ENCODE data around the gene TPD52L1.

DNA sequence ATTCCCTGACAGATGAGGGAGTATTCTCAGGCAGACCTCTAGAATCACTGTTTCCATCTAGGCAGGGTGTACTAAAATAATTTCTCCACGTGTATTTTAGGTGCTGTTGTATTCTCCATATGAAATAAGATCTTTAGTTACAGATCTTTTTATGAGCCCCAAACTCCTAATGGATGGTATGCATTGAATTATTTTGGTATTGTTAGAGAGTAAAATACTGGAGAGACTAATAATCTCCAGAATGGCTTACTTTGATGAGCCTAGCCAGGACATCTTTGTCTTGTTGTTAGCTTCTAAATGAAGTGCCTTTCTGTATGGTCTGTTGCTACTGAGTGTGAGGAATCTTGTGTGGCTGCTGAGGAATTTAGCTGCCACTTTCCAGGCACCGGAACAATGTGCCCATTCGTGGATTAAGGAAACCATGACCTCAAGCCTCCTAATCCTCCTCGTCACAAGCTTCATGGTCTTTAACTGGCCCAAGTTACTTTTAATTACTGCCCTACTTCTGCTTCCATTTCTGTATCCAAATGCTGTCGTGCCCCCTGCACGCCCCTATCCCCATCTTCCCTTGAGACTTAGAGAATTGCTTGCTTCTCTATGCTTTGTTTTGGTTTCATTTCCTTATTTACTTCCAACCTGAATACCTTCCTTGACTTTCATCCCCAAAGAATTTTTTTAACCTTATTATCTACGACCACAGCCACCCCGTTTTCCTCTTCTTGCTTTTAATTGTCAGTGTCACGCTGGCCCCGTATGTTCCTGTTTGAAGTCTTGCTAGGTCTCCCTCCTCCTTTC is 39.9 kb downstream of the RNF217 start:
- PRO-cap, 2 experiments = no peak in any of the 2 experiments

- PRO-cap, 2 experiments = no peak in any of the 2 experiments
These were observed 83.8 kb downstream of the RNF217 start for GRCh38 chr6:125045763-125046811.

DNA sequence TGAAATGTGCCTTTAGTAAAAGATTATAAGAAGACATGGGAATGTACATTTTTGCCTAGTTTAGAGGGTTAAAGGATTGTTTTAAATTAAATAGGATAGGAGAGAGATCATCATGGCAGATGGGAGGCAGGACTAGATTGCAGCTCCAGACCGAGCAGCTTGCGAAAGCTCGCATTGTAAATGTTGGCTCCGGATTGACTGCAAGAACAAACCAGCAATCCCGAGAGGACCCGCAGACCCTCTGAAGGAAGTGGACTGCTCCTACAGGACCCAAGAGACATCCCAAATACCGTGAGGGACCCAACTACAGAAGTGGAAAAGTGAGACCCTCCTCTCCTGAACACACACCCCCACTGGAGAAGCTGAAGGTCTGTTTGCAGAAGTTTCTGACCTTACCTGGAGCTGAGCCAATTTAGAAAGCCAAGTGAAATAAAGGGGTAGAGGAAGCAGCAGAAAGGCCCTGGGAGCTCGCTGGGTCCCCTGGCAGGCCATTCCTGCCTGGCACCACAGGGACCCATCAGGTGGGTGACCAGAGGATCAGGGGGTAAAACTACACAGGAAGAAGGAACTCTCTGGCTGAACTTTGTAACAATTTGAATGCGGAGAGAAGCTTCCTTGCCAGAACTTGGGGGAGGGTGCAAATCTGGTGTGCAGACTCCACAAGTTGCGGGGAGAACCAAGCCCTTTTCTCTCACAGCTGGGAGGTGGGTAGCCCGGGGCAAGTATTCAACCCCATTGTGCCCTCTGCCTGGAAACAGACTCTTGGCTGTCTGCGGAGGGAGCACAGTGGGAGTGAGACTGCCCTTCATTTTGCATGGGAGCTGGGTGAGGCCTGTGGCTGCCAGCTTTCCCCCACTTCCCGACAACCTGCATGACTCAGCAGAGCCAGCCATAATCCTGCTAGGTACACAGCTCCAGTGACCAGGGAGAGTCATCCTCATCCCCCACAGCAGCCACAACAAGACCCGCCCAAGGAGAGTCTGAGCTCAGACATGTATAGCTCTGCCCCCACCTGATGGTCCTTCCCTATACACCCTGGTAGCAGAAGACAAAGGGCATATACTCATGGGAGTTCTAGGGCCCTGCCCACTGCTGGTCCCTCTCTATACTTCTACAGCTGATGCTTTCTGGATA is 29.7 kb upstream of the TPD52L1 start:
- PRO-cap, 2 experiments = no peak in any of the 2 experiments

GRCh38 chr6:125153540-125154125 is at the start of gene TPD52L1:
TPD52L1 (plus strand) TSS chr6:125153773.
- PRO-cap, 2 experiments = peak in 2 of 2 experiments; most common plus-strand start chr6:125153840 (in 2)

- PRO-cap, 2 experiments = no peak in any of the 2 experiments
These were observed 149.2 kb upstream of the HEY2 start for GRCh38 chr6:125600302-125600653.

- PRO-cap, 2 experiments = peak in 2 of 2 experiments; most common minus-strand start chr6:125749395 (in 2)
These were observed 535 bp upstream of the HEY2 start for GRCh38 chr6:125748615-125749578.

GRCh38 chr6:125791531-125792109 is 860 bp downstream of the NCOA7 start:
- PRO-cap, 2 experiments = no peak in any of the 2 experiments

DNA sequence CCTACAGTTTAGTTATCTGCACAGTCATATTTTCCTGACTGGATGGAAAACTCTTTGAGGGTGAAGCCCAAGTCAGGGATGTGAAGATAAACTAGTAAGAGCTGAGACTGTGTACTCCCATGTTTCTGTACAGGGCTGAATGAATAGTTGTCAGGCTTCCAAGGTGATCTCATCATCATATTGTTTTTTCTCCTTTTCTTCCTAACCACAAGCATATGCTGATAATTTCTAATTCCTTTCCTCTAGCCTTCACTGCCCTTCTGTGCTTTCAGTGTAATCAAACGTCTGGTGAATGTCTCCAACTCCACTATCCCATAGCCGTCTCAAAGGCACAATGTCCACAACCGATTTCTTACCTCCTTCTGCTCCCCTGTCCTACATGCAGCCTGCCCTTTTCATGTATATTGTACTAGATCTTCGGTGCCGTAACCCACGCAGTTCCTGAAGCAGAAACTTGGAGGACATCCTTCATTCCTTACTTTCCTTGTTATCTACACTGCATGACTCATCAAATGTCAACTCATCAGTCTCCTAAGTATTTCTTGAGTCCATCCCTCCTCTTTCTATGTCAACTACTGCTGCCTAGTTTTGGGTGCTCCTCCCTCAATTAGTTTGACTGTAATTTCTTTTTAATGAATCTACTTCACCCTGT is 21.8 kb downstream of the NCOA7 start:
- PRO-cap, 2 experiments = no peak in any of the 2 experiments

DNA sequence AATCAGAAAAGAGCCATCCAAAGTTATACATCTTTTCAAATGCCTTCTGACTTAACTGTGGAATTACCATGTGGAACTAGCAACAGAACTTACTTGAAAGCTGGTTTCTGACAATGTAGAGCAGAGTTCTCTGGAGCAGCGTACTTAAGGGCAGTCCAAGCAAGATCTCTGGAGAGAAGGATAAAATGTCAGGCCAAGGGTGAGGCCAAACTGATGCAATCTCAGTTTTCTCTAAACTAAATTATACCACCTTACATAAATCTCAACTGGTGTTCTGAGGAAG is 27.9 kb downstream of the NCOA7 start:
- PRO-cap, 2 experiments = no peak in any of the 2 experiments

GRCh38 chr6:125831638-125832345 is 41.0 kb downstream of the NCOA7 start:
- PRO-cap, 2 experiments = no peak in any of the 2 experiments

- PRO-cap, 2 experiments = no peak in any of the 2 experiments
These were observed 54.4 kb downstream of the NCOA7 start for GRCh38 chr6:125845041-125845586.

DNA sequence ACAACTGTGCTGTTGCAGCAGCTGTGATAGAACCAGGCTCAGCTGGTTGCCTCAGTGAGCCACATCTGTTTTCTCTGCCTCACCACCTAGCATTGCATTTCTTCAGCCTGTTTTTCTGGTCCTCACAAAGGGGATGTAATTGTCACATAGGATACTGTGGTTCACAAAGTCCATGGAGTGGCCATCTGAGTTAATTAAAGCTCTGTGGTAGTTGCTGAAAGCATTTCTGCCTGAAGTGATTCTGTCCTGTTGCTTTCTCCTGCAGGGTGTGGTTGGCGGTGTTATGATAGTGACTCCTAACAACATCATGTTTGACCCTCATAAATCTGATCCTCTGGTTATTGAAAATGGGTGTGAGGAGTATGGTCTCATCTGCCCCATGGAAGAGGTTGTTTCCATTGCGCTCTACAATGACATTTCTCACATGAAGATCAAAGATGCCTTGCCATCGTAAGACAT is 71.6 kb upstream of the HINT3 start:
- PRO-cap, 2 experiments = no peak in any of the 2 experiments

DNA sequence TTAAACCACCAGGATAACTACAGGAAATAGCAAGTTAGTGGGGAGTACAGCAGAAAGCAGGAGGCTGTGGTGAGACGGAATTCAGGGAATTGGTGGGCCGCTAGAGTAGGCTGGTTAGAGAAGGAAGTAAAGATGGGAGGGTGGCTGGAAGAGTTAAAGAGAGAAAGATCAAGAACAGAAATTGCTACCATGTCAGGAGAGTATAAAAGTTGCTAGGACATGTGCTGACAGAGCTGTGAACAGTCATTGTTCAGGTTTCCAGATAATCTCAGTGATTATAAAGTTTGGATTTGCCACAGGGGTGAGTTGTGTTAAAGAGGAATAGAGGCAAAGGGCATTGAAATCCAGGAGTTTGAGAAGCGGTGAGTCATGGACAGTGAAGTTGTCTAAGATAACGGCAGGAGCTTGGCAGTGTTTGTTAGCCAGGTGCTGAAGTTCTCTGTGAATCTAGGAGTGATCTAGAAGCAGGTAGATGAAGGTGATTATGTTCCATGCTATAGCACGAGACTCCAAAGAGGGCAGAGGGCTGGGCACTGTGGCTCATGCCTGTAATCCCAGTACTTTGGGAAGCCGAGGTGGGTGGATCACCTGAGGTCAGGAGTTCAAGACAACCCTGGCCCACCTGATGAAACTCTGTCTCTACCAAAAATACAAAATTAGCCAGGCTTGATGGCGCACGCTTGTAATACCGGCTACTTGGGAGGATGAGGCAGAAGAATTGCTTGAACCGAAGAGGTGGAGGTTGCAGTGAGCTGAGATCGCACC is 13.6 kb upstream of the HINT3 start:
- PRO-cap, 2 experiments = peak in 2 of 2 experiments; most common plus-strand start position 411 of the sequence (in 1); most common minus-strand start position 270 of the sequence (in 2)

DNA sequence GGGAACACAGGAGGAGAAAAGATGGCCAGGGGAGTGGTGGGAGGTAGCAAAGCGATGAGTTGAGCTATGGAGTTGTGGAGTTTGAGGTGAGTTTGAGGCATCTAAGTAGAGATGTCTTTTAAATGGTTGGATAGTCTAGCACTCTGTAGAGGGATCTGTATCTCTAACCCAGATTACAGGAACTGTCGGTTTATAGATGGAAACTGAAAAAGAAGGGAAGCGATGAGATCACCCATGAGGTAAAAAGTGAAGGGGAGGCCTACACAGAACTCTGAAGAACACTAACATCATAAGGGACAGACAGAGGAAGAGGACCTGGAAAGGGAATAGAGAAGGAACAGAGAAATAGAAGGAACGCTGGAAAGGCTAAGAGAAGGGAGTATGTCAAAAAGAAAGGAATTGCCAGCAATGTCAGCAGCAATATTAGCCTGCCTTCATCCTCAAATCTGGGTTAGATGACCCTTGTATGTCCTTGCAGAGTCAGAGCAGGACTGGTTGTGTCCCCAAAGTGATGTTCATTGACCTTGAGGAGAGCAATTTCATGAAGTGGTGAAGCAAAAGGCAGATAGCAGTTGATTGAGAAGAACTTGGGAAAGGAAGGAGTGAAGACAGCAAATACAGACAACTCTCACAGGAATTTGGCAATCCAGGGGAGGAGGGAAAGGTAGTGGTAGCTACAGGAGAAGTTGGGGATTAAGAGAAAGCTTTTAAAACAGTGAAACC is 2.6 kb downstream of the HINT3 start:
- PRO-cap, 2 experiments = no peak in any of the 2 experiments

- PRO-cap, 2 experiments = no peak in any of the 2 experiments
These were observed 23.2 kb downstream of the RNF146 start for GRCh38 chr6:127289739-127290424.

DNA sequence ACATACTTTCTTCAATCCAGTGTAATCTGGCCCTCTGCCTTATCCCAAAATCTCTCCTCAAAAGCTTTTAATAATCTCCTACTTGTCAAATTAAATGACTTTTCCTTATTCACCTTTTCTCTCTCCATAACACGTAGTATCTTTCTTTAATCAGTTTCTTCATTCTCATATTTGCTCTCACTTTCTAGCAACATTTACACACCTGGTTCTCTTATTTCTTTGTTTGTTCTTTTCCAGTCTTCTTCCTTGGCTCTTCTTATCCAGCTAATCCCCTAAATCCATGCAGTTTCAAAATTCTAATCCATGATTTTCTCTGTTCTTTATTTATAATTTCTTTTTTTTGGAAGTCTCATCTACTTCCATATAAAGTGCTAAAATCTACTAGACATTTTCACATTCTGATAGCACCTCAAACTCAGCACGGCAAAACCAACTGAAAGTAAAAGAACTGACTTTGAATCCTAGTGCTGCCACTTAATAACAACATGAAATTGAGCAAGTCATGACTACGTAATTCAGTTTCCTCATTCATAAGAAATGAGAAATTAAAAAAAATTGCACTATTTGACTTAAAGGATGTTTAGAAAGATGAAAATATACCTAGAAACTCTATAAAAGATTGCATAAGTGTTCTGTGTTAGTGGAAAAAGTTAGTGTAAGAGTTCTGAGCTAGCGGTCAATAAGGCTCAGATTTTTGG is 26.3 kb downstream of the ECHDC1 start:
- PRO-cap, 2 experiments = no peak in any of the 2 experiments

- PRO-cap, 2 experiments = no peak in any of the 2 experiments
These were observed 21.2 kb upstream of the THEMIS start for GRCh38 chr6:127922054-127922405.

DNA sequence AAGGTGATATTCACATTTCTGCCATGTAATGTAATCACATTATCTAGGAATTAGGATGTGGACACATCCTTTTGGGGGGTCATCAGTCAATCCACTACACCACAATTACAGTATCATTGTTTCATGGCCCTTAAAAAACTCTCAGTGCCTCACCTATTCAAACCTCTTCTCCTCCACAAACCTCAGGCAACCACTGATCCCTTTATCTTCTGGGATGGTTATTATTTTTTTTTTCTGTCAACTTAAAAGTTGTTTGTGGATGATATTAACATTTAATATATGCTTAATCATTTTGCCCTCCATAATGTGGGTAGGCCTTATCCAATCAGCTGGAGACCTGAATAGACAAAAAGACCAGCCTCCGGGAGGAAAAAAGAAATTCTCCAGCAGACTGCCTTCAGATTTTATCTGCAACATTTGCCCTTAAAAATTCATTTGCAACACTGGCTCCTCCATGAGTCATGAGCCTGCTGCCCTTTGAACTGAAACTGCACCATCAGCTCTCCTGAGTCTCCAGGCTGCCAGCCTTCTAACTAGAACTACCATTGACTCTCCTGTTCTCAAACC is 223.7 kb upstream of the THEMIS start:
- PRO-cap, 2 experiments = no peak in any of the 2 experiments

GRCh38 chr6:128480099-128480781 is 40.2 kb downstream of the PTPRK start:
- PRO-cap, 2 experiments = no peak in any of the 2 experiments

GRCh38 chr6:128491170-128491671 is 29.2 kb downstream of the PTPRK start:
- PRO-cap, 2 experiments = peak in 2 of 2 experiments; most common plus-strand start chr6:128491493 (in 1)